Rectum (tissue), 1 donor: ENCODE measurements around the gene C11orf24.

DNA sequence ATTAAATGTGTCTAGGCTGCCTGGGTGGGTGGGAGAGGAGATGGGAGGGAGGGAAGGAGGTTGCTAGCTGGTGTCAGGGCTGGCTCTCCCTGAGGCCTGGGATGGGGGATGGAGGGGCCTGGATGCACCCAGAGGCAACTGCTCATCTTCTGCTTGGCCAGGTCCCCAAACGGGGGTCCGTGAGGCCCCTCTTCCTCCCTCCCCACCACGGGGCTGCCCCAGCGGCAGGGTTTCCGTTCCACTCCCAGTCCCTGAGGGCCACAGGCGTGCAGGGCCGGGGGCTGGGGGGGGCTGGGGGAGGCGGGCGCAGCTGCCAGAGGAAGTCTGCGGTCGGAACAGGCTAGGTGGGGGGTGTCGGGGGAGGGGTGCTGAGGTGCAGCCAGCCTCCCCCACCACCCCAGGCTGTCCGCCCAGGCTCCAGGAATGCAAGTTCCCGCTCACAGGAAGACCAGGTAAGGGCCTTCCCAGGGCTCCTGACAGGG is 520 bp downstream of the PTPRCAP start:
- PRO-cap = no peak

DNA sequence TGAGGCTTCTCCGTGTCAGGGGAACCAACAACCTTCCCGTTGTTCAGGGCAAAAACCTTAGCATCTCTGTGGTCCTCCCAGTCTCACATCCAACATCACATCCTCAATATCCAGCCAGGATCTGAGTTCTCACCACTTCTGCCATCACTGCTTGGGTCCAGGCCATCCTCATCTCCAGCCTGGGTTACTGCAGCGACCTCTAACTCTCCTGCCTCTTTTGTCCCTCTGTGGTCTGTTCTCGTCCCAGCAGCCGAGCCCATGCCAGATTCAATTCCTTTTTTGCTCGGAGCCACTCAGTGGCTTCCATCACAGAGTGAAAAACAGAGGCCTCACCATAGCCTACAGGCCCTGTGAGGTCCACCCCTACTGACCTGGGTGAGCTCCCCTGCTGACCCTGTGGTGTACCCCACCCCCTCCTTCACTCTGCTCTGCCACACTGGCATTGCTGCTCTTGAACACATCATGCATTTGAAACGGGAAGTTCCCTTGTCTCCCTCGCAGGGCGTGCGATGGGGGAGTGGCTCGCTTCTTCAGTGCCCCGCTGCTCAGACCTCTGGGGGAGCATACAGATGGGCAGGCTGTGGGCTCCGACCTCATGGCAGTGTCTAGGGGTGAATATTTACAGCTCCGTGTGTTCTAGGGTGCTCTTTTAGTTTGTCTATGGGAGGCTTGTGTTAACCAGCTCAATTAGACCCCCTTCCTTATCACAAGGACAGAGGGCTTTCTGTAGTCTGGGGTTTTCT is 2.0 kb downstream of the AIP start:
- PRO-cap = no peak

GRCh38 chr11:67581310-67581987 is 2.2 kb upstream of the GSTP1 start:
- PRO-cap = no peak

- PRO-cap = unidirectional peak, plus-strand start at chr11:67582812
Observed at GRCh38 chr11:67582580-67582979, 1.0 kb upstream of the GSTP1 start.

DNA sequence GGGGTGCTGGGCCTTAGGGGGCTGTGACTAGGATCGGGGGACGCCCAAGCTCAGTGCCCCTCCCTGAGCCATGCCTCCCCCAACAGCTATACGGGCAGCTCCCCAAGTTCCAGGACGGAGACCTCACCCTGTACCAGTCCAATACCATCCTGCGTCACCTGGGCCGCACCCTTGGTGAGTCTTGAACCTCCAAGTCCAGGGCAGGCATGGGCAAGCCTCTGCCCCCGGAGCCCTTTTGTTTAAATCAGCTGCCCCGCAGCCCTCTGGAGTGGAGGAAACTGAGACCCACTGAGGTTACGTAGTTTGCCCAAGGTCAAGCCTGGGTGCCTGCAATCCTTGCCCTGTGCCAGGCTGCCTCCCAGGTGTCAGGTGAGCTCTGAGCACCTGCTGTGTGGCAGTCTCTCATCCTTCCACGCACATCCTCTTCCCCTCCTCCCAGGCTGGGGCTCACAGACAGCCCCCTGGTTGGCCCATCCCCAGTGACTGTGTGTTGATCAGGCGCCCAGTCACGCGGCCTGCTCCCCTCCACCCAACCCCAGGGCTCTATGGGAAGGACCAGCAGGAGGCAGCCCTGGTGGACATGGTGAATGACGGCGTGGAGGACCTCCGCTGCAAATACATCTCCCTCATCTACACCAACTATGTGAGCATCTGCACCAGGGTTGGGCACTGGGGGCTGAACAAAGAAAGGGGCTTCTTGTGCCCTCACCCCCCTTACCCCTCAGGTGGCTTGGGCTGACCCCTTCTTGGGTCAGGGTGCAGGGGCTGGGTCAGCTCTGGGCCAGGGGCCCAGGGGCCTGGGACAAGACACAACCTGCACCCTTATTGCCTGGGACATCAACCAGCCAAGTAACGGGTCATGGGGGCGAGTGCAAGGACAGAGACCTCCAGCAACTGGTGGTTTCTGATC is 1.2 kb downstream of the GSTP1 start:
- PRO-cap = bidirectional peak, plus-strand start at position 188 of the sequence, minus-strand start at position 116 of the sequence

GRCh38 chr11:67646705-67647061 is 3.8 kb downstream of the ACY3 start:
- PRO-cap = no peak

DNA sequence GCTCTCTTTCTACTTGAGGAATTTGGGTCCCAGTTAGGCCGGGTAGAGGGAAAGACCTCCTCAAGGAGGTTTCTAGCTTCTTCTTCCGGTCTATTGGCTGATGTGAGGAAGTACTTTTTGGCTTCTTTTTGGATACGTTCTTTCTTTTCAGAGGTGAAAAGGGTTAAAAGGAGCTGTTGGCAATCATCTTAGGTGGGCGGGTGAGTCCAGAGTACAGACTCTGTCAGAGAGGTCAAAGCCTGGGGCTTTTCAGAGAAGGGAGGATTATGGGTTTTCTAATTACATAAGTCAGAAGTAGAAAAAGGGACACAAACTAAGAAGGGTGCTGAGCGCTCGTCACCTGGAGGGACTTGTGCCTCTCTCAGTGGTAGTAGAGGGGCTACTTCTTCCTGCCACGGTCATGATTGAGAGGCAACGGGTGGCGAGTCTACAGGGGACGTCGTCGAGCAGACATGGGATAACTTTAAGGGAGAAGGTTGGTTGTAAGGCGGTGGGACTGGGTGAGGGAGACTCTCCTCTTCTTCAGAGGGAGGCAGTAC is 117.6 kb downstream of the UNC93B1 start:
- PRO-cap = no peak

DNA sequence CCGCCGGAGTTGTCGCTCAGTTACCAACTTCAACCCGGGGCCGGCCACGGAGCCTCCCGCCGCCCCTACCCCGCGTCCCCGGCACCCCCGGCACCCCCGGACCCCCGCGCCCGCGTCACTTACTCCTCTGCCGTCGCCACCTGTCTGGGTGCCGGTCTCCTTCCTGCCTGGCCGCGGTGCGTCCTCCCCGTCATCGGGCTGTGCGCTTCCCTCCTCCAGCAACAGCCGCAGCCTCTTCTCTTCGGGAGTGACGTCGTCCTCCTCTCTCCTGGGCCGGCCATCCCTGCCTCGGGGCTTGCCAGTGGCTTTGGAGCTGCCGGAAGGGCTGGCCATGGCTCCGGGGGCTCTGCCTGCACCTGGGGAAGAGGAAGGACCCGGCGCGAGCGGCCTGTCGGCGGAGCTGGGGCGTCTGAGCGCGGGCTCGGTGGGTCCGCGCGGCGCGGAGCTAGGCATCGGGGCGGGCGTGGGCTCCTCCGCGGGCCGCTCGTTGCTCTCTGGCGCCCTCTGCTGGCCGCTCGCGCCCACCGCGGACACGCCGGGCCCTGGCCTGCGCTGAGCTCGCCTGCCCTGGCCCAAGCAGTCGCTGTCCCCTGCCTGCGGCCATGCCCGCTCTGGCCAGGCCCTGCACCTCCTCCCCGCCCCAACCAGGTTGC is 48.4 kb downstream of the UNC93B1 start:
- PRO-cap = unidirectional peak, minus-strand start at position 464 of the sequence

- PRO-cap = unidirectional peak, minus-strand start at chr11:67990992
Observed at GRCh38 chr11:67990735-67991682, 12.9 kb downstream of the UNC93B1 start.

DNA sequence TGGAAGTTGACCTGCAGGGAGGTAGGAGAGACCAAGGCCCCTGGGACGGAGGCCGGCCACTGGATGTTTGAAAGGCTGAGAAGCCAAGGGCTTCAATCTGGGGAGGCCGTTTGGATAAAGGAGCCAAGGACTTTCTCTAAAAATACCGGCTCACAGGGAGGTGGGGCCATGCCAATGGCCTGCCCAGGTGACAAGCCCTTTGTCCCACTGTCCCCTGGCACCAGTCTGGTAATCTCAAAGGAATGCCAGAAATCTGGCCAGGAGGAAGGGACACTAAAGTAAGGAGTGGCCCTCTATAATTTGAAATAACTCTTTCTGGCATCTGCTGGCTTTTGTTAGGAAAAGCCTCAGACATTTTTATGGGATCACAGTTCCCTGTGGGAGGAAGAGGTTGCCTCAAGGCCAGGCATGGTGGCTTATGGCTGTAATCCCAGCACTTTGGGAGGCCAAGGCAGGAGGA is 1.8 kb upstream of the CHKA start:
- PRO-cap = bidirectional peak, plus-strand start at position 370 of the sequence, minus-strand start at position 112 of the sequence

- PRO-cap = unidirectional peak, minus-strand start at chr11:68150263
Observed at GRCh38 chr11:68150063-68150503, 28.9 kb upstream of the CHKA start.

DNA sequence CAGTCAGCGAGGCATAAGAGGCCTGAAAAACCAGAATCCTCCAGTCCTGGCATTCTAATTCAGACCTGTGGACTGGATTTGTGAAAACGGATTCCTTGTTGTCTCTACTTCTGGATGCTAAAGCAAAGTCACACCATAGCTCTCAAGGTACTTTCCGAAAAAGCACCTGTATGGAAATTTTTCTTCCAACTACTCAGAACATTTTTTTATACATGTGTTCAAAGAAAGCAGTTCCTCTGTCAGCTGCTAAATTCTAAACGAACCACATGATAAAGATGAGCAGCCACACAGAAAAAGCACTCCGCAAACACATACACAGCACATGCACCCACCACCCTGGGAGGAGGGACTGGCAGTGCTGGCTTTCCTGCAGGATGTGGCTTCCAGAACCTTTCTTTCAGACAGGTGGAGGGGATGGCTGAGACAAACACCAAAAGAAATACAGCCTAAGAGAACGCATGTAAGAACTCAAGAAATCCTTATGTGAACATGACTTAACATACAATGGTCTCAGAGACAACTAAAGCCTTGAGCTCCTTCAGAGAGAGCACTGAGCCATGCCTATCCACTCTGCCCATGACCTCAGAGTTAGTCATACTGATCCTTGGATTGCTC is 43.0 kb upstream of the CHKA start:
- PRO-cap = no peak

- PRO-cap = no peak
Observed at GRCh38 chr11:68168608-68169216, 44.4 kb downstream of the KMT5B start.

DNA sequence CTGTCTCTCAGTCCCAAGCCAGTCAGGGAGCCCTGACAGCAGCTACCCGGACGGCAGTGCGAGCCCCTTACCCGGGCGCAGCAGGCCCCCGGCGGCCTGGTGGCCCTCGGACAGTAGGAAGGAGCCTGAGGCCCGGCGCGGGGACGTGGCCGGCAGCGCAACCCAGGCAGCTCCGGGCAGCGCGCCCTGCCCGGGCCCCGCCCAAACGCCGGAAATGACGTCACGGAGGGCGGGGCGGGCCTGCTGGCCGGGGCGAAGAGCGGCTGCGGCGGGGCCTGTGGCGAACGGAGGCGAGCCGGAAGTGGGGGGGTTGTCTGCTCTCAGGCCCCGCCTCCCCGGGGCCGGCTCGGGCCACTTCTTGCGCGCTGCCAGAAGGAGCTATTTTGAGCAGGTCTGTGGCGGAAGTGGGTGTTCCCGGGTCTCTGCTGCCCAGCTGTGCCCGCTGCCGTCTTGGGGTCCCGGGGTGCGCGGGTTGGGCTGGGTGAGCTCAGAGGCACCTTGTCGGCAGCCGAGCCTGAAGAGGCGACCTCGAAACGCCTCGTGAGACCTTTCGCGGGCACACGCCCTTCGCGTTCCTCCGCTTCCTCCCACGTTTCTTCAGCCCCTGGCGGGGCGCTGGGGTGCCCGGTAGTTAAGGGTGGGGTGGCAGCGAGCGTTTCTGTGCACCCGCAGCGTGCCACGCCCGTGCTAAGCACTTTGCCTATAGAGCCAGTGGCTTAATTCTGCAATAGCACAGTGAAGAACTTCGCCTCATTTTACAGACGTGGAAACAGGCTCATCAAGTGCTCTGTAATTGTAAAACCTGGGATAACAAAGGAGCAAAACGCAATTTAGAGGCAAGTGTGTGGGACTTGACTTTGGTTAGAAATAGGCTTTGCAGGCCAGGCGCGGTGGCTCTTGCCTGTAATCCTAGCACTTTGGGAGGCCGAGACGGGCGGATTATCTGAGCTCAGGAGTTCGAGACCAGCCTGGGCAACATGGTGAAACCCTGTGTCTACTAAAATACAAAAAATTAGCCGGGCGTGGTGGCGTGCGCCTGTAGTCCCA is at the start of gene C11orf24:
TSS of gene C11orf24 (minus strand) at position 188 of the 1,047 bp plus-strand sequence.
- PRO-cap = bidirectional peak, plus-strand start at position 381 of the sequence, minus-strand start at position 188 of the sequence; bidirectional peak, plus-strand start at position 461 of the sequence, minus-strand start at position 606 of the sequence

DNA sequence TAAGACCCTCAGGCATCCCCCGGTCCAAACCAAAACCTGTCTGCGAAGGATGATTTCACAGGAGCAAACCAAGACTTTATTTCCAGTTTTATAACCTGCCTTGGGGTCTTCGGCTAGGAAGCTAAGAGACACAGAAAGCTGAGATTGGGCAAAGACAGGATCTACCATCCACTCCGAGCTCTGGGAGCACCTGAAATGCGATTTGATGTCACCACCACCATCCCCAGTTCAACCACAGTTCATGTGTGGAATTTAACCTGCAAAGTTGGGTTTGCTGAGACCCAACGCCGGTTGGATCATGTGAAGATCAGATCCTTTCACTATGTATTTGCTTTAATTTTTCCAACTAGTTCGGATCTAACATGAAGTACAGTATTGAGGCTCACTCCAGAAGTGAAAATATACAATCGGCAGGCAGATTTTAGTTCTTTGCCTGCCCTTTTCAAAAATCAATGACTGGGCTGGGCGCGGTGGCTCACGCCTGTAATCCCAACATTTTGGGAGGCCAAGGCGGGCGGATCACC is 1.3 kb upstream of the C11orf24 start:
- PRO-cap = no peak

DNA sequence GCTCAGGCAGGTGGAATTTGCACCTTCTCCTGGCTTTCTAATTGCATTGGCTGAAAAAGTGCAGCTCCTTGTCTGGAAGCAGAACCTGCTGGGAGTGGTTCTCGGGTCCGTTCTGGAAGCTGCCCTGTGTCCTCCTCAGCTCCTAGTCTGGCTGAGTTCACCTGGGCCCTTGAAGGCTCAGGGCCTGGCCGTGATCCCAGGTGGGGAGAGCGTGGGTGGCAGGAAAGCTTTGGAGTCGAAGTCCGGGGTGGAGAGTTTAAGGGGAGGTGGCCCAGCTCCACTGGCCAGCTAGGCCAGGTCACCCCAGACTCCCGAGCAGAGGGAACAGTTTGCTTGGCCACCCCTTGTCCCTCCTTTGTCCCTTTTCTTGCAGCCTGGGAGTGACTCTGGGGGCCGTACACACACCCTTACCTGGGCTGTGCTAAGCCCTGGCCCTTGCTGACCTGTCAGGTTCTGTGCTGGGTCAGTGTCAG is 37.1 kb downstream of the LRP5 start:
- PRO-cap = no peak

GRCh38 chr11:68396249-68397040 is 64.1 kb upstream of the PPP6R3 start:
- PRO-cap = no peak

- PRO-cap = no peak
Observed at GRCh38 chr11:68423304-68424277, 37.0 kb upstream of the PPP6R3 start.

GRCh38 chr11:68565128-68565580 is 104.6 kb downstream of the PPP6R3 start:
- PRO-cap = no peak

GRCh38 chr11:68593762-68594461 is 90.4 kb upstream of the GAL start:
- PRO-cap = no peak